Mononuclear cell (primary cell): ENCODE measurements around the gene BMP6.

DNA sequence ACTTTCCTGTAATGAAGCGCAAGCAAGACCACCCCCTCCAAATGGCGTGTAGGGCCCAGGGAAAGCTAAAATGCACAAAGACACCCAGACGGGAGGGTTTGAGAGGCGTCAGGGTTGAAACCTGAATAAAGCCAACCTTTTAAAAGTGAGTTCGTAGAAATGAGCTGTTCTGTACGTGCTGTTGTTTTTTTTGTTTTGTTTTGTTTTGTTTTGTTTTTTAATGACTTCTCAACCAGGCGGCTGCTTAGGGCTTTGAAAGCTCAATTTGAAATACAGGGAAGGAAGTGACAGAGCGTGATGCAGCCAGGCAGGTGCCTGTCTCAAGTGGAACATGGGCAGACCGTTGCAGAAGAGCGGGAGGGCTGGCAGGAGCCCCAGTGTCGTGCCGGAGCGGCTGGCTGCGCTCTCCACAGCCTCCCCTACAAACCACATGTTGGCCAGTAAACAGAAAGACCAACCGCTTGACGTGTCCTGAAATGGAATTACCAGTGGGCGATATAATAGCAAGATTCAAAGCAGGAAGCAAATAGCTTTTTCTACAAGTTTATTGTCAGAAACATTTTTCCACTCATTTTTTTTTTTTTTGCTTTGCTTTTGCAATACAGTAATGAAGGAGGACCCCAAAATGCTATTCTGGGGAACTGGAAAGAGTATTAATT lies 164.9 kb upstream of the RREB1 start:
- RRBS, result no CpG with 5 or more reads among the region's 17 CpGs

DNA sequence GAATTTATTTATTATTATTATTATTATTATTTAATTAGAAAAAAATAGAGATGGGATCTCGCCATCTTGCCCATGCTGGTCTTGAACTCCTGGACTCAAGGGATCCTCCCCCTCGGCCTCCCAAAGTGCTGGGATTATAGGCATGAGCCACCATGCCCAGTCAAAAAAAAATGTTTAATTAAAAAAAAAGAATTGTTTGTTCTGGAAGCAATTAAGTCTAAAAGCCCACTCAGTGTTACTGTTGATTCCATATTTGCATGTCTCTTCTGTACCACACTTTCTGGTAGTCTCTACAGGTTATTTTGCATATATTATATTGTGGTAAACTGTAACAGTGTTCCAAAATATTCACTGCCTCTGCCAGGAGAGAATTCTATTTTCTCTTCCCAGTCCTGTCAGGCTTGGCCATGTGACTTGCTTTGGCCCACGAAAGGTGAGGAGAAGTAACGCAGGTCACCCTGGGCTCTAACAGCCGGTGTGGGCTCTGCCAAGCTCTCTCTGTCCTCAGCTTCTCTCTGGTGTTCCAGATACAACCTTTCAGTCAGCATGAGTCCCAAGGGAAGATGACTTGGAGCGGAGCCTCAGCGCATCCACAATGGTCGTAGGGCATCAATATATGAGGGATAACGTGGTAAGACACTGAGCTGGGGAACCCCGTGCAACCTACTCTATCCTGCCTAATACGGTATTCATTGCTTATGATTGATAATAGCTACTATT lies 113.1 kb upstream of the RREB1 start:
- RRBS, result no CpG with 5 or more reads among the region's 11 CpGs

DNA sequence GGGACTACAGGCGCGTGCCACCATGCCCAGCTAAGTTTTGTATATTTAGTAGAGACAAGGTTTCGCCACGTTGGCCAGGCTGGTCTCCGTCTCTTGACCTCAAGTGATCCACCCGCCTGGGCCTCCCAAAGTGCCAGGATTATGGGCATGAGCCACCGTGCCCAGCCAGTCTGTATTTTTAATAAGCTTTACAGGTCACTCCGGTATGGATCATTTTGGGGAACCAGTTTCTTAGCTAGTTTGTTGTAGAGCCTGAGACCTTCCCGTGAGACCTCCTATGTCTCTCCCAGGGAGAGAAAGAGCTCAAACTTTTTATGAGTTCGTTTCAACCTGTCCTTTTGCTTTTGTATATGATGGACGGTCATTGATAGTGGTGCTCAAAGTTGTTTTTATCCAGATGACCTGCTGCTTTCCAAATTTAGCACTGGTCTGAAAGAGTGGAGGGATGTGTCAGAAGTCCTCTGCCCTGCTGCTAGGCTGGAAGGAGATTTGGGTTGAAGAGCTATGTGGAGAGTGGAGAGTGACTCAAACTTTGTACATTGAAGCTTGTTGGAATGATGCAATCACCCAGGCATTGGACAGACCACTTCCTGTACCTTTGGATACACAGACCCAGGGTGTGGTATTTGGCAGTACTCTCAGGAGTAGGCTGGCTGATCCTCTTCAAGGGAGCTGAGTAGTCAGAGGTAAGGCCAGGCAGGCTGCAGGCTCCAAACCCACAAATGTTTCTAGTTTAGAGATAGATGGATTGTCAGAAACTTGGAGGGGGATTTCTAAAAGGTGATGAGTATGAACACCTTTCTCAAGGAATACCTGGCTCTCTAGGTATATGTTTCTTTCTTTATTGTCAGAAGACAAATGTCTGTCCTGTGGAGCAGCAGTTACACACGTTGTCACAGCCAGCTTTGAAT lies 49.5 kb upstream of the RREB1 start:
- RRBS, result no CpG with 5 or more reads among the region's 12 CpGs

- RRBS, result no CpG with 5 or more reads among the region's 9 CpGs
Measured at GRCh38 chr6:7086501-7086842, 21.3 kb upstream of the RREB1 start.

- RRBS, result 4% methylated on average over 24 of the region's 55 CpGs
Measured at GRCh38 chr6:7109273-7109879, 1.6 kb downstream of the RREB1 start.

- RRBS, result no CpG with 5 or more reads among the region's 4 CpGs
Measured at GRCh38 chr6:7115991-7116266, 8.2 kb downstream of the RREB1 start.

DNA sequence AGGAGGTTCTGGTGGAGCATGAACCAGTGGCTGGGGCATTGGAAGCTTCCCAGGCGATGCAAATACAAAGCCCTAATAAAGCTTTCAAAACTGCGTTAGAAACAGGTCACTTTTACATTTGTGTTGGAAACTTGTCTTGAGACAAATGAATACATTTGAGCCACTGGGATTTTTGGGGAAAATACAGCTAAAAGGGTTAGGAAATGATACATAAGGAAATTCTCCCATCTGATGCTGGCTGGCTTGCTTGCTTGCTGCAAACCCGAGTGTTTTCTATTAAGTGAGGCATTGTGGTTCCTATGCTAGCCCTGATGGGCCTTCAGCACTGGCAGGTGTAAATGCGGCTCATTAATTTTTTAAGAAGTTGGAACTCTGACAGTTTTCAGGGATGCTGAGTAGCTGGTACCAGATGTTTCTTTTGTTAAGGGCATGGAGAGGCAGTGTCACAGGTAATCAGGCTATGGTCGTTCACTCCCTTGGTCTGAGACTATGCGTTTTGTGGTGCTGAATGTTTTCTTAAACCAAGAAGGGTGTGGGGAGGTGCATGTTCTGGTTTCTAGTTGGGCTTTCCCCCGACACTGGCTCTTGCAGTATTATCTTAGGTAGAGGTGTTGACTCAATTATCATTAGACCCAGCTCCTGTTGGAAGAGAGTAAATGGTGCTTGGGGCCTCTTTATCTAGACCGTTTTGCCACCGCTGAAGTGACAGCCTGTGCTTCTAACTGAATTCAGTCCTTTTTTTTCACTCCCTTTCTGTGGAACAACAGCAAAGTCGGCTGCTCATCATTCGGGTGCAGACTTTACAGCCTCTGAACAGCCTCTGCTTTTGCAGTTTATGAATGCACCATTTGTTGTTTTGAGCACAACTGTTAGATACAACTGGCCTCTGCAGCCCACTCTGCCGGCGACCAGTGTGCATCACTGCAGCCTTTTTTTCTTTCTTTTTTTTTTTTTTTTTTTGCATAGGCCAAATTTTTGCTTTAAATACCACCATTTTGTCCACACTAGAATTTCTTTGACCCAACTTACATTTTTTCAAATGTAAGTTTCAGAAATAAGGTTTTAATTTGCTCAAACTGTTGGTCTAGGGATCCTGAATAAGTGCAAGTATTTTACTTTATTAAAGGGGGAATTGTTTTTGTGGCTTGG lies 35.5 kb downstream of the RREB1 start:
- RRBS, result no CpG with 5 or more reads among the region's 13 CpGs

DNA sequence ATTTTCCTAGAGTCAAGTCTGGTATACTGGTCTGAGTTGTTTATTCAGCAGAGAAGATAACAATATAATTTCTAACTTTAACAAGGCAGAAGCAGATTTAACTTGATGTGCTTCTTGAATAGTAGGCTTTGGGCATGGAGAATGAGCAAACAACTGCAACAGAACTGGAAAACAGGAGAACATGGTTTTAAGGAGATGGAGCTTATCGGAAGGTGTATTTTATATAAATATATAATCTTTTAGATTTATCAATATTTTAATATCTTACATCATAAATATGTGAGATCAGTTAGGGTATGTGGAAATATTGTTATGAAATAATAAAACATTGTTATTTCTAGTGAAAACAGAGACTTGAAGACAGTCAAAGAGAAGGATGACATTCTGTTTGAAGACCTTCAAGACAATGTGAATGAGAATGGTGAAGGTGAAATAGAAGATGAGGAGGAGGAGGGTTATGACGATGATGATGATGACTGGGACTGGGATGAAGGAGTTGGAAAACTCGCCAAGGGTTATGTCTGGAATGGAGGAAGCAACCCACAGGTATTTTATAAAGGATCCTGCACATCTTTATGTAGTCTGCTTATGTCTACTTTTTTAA lies 3.3 kb downstream of the RIOK1 start:
- RRBS, result no CpG with 5 or more reads among the region's 3 CpGs

DNA sequence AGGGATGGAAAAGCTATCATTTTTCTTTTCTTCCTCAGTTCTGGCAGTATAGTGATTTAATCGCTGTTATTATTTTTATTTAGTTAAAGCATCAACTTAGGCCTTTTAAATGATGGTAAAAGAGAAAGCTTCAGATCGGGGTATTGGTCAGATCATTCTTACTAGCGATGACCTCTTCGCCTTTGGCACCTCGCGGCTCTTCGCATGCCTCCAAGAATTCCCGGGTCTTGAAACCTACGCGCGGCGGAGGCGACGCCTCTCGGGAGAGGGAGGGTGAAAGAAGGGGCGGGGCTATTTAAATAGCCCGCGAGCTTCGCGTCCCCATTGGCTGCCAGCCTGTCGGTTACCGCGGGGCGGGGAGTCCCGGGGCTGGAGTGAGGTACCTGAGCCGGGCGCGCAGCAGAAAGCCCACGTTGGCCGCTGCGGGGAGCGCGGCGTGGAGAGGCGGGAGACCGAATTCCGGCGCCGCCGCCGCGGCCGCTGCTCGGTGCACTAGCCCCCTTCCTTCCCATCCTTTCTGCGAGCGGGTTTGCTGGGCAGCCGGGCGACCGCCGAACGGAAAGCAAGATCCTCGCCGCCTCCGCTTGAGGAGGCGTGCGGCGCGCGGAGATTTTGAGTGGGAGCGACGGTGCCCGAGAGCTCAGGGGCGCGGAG lies at the start of gene BMP6:
BMP6 (plus strand) TSS at position 402 of the 654 bp plus-strand sequence.
- RRBS, result 2% methylated on average over 29 of the region's 64 CpGs

DNA sequence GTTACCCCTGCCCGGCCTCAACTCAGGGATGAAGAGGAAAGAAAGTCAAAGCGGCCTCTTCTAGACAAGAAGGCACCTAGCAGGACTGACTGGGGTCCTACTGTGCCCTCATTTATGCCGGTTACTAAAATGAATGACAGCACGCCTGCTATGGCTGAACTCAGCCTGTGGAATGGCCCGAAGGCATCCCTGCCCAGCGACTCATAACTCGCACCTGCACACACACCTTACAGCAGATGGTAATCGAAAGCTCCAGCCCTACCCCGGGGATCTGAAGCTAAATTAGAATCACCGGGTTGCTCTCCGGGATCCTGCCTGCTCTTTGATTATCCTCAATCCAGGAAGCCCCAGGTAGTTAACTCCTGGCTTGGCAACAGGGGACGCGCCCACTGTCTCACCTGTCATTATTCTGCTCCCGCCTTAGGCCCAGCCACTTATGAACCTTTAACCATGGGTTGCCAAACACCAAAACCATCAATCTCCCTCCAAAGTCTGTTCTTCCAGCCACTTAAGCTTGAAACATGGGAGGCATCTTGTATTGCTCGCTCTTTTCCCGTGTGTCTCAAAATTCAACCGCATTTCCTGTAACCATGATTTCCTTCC lies 871 bp upstream of the TXNDC5 start:
- RRBS, result 81% methylated on average over 2 of the region's 17 CpGs

- RRBS, result no CpG with 5 or more reads among the region's 6 CpGs
Measured at GRCh38 chr6:7916842-7917550, 6.4 kb upstream of the TXNDC5 start.

GRCh38 chr6:8435731-8436207 lies 424 bp upstream of the SLC35B3 start:
- RRBS, result no CpG with 5 or more reads among the region's 23 CpGs

DNA sequence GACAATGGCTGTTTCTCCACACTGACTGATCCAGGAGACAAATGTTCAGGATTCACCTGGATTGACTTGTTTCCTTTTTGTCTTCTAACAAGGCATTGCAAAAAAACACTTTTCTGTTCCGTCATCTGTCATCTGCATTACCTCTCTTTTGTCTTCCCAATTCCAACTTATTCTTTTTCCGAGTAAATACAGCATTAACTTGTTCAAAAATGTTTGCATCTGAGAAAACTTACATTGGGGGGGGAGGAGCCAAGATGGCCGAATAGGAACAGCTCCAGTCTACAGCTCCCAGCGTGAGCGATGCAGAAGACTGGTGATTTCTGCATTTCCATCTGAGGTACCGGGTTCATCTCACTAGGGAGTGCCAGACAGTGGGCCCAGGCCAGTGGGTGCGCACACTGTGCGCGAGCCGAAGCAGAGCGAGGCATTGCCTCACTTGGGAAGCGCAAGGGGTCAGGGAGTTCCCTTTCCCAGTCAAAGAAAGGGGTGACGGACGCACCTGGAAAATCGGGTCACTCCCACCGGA lies 604.3 kb downstream of the TFAP2A start:
- RRBS, result no CpG with 5 or more reads among the region's 16 CpGs

DNA sequence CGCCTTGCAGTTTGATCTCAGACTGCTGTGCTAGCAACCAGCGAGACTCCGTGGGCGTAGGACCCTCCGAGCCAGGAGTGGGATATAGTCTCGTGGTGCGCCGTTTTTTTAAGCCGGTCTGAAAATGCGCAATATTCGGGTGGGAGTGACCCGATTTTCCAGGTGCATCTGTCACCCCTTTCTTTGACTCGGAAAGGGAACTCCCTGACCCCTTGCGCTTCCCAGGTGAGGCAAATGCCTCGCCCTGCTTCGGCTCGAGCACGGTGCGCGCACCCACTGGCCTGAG lies 443.3 kb downstream of the TFAP2A start:
- RRBS, result no CpG with 5 or more reads among the region's 20 CpGs

DNA sequence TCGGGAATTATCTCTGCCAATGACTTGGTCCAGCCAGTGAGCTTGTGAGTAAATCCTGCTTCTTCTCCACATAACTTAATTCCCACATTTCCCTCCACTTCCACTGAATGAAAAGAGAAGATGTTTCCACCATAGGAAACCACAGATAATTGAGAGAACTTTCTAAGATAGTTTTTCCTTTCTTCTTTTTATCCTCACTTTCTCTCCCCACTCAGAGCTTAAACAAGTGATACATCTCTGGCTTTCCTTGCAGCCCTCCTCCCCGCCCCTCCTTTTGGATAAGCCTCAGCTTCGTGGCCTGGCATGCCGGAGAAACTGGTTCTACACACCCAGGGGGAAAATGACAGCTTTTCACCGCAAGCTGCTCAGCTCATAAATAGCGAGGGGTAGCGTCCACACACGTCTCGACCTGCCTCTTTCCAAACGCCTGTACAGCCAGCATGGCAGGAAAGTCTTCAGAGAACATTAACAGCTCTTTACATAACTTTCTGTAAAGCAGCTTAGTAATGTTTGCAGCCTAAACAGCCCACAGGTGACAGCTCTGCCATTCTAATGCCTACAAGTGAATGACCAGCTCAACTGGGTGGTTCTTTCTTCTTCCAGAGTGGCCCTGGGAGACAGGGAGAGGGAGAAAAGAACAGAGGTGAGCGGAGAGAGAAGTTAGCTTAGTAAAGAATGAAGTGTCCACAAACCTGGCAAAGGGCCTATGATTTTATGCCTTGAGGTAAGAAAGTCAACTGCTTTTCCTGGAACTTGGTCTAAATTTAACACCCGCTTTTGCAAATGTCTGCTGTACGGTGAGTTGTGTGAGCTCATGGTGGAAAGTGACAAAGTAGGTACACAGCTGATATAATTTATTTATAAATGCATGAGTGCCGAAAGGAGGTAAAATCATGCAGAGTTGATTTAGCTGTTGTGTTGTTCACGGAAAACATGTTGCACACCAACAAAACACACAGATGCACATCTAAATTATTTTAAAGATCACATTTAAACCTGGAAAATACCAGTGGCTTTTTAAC lies 251.5 kb downstream of the TFAP2A start:
- RRBS, result no CpG with 5 or more reads among the region's 15 CpGs

DNA sequence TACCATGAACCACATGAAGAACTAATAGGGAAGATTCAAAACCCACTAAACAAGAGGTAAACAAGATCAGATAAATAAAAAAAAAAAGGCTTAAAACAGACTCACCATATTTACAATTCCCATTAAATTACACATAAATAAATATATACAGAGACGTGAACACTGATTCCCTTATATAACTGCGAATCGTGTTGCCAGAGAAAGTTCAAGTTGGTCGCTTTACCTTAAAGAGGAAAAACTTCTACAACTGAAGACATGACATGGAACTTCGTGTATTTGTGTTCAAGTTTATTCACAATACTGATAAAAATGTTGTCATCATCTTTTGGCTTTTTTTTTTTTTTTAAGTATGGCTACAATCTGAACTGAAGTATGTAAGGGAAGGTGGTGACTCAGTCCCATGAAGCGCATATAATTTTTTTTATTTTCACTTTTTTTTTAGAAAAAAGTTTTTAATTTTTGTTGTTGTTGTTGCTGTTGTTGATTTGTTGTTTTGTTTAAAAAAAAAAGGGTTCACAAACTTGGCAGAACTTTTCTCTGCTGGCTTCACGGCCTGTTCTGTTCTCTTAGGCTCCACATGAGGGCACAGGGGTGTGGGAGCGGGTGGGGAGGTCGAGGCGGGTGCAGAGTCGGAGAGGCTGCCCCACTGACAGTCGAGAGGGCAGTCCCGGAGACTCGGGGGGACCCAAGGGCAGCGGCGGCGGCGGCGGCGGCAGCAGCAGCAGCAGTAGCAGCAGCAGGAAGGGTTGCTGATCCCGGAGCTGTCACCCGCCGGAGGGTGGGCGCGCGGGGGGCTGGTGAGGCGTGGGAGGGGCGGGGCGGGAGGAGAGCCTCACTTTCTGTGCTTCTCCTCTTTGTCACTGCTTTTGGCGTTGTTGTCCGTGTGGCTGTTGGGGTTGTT lies 17.0 kb downstream of the TFAP2A start:
- RRBS, result 8% methylated on average over 6 of the region's 31 CpGs

DNA sequence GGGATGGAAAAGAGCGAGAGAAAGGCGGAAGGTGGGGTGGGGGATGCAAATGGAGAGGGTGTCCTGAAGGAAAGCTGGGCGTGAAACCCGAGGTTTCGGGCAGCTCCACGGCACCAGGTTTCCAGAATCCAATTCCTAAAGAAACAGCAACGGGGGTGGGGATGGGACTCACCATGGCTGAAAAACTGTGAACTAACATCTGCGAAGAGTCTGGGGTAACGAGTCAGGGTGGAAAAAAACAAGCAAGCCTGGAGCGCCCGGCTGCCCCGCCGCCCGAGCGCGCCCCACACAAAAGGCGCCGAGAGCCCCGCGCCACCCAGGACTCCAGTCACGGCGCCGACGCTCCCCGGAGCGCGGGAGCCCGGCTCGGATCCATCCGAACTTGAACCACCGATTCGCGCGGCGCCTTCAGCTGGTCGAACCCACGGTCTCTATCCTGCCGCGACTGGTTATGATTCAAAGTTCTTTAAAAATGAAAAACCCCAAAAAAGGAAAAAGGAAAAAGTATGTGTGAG lies 3.4 kb downstream of the TFAP2A start:
- RRBS, result 6% methylated on average over 11 of the region's 39 CpGs

- RRBS, result no CpG with 5 or more reads among the region's 5 CpGs
Measured at GRCh38 chr6:10430068-10430406, 15.2 kb upstream of the TFAP2A start.

DNA sequence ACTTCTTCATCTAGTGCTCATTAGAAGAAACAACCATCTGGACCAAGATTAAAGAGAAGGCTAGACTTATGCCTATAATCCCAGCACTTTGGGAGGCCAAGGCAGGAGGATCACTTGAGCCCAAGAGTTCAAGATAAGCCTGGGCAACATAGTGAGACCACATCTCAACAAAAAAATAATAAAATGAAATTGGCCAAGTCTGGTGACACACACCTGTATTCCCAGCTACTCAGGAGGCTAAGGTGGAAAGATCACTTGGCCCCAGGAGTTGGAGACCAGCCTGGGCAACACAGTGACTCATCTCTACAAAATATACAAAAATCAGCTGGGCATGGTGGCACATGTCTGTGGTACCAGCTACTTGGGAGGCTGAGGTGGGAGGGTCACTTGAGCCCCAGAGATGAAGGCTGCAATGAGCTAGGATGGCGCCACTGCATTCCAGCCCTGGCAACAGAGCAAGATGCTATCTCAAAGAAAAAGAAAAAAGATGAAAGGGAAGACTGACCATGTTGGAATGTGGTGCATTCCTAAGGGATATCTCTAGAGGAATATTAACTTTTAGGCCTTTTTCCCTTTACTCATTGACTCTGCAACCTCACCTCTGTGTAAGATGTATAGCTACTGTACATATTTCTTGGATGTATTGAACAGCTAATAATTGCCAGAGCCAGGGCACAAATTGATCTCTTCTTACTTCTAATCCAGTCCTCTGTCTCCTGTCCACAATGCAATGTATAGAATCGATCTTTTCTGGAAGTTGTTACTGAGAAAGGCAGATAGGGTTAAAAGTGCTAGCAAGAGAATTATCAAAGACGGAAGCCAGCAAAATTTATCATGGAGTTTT lies 46.1 kb downstream of the GCNT2 start:
- RRBS, result no CpG with 5 or more reads among the region's 3 CpGs

DNA sequence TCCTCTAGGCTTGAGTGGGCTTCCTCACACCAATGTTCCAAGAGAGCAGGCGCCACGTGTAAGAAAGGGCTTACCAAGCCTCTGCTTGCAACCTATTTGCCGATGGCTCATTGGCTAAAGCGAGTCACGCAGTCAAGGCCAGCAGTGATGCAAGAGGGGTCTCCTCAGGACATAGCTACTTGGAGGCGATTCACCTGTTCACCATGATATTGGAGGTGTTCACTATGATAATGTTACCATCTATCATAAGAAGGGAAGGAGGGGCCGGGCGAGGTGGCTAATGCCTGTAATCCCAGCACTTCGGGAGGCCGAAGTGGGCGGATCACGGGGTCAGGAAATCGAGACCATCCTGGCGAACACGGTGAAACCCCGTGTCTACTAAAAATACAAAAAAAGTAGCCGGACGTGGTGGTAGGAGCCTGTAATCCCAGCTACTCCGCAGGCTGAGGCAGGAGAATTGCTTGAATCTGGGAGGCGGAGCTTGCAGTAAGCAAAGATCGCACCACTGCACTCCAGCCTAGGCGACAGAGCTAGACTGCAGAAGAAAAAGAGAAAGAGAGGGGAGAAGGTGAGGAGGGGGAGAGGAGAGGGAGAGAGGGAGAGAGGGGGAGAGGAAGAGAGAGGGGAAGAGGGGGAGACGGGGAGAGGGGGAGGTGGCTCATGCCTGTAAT lies 35.2 kb downstream of the C6orf52 start:
- RRBS, result no CpG with 5 or more reads among the region's 23 CpGs